Melanocyte of skin (primary cell): ENCODE results near the gene G0S2.

GRCh38 chr1:208219286-208220277 lies 24.6 kb downstream of the PLXNA2 start:
- CAGE, long polyA plus RNA, 2 experiments = no peak in any of the 2 experiments

DNA sequence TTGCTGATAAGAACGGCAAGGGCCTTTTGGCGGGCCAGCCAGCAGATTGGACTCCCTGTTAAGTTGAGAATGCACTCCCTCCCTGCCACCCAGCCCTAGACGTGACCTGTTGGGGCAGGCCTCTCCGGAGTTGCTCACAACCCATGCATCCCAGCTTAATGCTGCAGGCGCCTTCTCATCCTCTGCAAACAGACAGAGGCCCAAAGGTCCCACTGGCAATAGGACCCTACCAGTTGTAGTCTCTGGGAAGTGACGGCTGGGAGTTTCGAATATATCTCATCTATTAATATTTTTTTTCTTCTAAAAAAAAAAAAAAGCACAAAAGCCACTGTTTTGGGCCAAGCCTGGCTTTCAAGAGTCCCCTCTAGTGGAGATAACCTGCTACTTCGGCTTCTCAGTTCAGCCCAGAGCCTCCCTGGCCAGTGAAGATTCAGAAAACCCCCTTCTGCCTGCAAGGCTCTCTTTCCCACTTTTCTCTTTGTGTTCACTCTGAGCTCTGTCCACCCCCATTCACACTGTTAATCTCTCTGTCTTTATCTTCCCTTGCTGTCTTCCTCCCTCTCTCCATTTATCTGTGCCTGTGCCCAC lies 5.2 kb downstream of the PLXNA2 start:
- CAGE, long polyA plus RNA, 2 experiments = no peak in any of the 2 experiments

DNA sequence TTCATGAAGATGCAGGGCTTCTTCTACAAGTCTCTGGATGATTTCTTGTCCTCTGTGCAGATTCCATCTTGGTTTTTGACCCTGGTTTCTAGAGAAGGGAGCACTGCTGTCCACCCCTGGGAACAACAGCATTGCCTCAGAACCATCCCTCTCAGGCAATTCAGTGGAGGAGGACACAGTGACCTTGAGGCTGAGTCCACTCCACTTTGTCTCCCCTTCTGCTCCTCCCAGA lies 11.7 kb upstream of the PLXNA2 start:
- CAGE, long polyA plus RNA, 2 experiments = no peak in any of the 2 experiments

- CAGE, long polyA plus RNA, 2 experiments = no peak in any of the 2 experiments
Observed at GRCh38 chr1:208476322-208476797, 232.2 kb upstream of the PLXNA2 start.

DNA sequence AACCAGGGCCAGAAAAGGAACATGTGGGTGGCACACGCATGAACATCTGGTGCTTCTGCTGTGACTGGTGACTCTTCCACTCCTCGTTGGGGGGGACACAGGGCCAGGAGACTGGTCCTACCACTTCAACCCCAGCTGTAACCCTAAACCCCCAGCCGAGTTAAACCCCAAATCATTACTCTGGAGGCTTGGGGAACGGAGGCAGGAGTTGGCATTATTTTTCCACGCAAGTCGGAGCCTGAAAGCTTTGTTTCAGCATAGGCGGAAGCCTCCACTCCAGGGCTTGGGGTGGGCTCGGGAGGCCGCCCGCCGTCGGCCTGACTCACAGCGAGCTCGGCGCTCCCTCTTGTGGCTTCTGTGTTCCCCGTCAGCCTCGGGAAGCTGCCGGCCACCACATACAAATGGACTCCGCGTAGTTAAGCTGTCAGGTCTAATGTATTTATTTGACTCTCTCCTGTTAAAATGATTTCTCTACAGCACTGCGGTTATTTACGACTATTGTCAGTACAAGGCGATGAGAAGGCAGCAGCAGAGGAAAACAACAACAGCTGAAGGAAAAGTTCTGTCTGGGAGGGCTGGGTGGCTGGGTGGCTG lies 375.9 kb upstream of the CAMK1G start:
- CAGE, long polyA plus RNA, 2 experiments = no peak in any of the 2 experiments

GRCh38 chr1:209369207-209369644 lies 214.3 kb upstream of the CAMK1G start:
- CAGE, long polyA plus RNA, 2 experiments = no peak in any of the 2 experiments

- CAGE, long polyA plus RNA, 2 experiments = no peak in any of the 2 experiments
Observed at GRCh38 chr1:209614809-209615606, 31.5 kb downstream of the CAMK1G start.

GRCh38 chr1:209623363-209623852 lies 28.8 kb downstream of the LAMB3 start:
- CAGE, long polyA plus RNA, 2 experiments = no peak in any of the 2 experiments

DNA sequence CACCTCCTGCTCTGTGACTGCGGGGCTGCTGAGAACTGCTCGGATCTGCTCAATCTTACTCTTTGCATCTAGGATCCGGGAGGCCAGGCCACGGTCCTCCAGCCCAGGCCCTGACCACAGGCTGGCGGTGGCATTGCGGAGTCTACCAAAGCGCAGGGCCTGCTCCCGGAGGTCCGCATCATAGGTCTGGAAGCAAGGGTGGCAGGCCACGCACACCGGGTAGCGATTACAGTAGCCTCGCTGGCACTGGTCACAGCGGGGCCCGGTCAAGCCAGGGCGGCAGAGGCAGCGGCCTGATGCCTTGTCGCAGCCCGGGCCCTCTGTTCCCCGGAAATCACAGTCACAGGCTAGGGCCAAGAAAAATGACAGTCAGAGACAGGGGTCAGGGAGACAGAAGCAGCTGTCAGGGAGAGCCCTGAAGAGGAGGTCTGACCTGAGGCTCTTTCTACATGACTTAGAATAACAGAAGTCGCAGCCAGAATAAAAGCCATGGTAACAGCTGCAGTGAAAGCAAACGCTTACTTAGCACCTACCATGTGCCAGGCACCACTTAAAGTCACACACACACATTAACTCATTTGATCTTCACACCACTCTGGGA lies 26.4 kb downstream of the LAMB3 start:
- CAGE, long polyA plus RNA, 2 experiments = no peak in any of the 2 experiments

GRCh38 chr1:209652774-209653323 lies 624 bp upstream of the LAMB3 start:
- CAGE, long polyA plus RNA, 2 experiments = no peak in any of the 2 experiments

GRCh38 chr1:209674898-209675962 lies at the start of gene G0S2:
Gene G0S2 (plus strand): TSS chr1:209675412.
- CAGE, long polyA plus RNA, 2 experiments = no peak in any of the 2 experiments

DNA sequence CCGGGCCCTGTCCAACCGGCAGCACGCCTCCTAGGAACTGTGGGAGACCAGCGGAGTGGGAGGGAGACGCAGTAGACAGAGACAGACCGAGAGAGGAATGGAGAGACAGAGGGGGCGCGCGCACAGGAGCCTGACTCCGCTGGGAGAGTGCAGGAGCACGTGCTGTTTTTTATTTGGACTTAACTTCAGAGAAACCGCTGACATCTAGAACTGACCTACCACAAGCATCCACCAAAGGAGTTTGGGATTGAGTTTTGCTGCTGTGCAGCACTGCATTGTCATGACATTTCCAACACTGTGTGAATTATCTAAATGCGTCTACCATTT lies 714 bp downstream of the G0S2 start:
- CAGE, long polyA plus RNA, 2 experiments = no peak in any of the 2 experiments

DNA sequence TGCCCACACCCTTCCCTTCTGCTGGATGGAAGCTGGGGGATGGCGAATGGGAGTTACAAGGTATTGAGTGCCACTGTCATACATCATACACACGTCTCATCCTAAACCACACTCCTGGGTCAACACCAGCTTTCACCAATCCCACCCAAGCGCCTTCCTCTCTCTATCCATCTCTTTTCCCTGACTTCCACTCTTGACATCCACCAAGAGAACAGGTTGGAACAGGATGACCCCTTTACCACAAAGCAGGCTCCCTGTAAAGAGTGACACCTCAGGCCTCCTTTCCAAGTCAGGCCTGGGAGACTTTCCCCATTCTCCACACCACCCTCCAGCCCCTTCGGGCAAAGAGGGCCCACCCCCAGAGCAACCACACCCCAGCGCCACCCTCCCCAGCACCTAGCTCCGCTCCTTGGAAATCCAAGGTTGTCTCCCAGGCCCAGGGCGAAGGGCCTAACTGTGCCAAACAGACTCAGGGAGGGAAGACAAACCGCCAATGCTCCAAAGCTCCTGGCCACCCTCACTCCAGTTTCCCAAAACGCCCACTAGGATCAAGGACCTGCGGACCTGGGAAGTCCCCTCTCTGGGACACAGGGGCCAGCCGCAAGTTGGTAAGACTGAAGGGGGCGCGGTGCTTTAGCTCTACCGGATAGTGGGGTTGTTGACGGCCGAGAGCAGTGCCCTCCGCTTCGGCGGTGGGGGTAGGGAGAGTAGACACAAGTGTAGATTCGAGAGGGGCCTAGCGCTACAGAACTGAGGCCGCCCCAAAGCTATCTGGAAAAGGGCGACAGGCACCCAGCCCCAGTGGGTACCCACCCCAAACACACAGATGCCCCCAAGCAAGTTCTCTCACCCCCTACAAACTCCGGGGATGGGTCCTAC lies 694 bp downstream of the IRF6 start:
- CAGE, long polyA plus RNA, 2 experiments = no peak in any of the 2 experiments

GRCh38 chr1:209838501-209838854 lies 10.7 kb downstream of the UTP25 start:
- CAGE, long polyA plus RNA, 2 experiments = no peak in any of the 2 experiments

DNA sequence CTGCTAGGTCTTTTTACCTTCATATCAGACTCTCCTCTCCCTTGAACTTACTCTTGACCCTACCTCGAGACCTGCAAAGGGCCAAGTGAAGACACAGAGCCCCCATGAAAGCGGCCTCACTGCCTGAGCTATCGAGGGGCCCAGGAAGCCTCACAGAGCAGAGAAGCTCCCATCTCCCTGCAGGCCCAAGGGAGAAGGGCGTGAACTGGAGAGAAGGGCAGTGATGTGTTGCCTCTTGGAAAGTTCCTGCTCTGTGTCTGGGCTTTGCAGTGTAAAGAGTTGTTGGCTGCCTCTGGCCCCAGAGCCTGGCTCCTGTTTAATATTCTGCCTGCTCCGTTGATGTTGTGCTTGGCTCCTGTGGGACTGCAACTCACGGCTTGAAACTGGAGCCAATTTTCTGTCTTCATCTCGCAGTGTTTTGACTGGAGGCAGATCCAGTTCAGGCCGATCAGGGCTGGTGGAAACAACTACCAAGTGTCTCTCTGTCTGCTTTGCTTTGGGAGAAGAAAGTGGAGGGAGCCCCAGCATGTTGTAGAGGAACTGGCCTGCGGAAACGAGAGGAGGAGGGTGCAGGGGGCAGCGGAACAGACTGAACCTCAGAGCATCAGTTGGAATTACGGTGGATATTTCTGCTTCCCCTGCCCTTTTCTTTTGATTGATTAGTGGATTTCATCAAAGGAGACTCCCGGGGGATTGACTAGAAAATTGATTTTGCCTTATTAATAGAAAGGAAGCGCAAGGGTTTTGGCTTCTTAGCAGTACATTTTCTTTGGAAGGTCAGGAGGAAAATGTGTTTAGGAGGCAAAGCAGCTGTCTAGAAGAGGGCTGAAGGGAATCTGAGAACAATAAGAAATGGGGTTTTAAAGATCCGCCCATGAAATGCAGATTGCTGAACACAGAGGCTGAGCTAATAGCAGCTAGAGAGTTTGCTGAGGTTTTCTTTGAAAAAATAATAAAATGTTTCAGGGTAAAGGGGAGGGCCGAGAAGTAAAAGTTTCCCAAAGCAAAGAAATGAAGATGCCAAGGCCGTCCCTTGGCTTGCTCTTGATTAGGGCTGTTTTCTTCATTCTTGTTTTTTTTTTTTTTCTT lies 4.6 kb downstream of the SERTAD4 start:
- CAGE, long polyA plus RNA, 2 experiments = no peak in any of the 2 experiments

DNA sequence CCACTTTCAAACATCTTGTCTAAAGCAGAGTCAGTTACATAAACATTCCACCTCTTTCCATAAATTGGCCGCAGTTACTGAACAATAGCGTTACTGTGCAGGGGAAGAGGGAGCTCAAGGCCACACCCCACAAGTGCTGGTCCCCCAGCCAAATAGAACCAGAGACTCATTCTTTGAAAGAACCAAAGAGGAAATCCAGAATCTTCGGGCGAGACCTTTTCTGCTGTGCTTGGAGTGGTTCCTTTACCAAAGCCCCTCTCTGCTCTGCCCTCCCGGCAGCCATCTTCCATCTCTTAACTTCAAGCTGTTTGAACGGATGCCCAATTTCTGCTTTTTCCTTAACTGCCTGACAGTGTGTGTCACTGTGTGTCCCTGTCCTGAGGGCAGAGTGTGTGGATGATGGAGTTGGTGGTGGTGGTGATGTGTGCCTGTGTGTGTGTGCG lies 30.1 kb downstream of the SERTAD4 start:
- CAGE, long polyA plus RNA, 2 experiments = no peak in any of the 2 experiments

GRCh38 chr1:210385183-210385780 lies 56.6 kb downstream of the HHAT start:
- CAGE, long polyA plus RNA, 2 experiments = no peak in any of the 2 experiments

GRCh38 chr1:210408479-210408841 lies 79.8 kb downstream of the HHAT start:
- CAGE, long polyA plus RNA, 2 experiments = no peak in any of the 2 experiments

- CAGE, long polyA plus RNA, 2 experiments = no peak in any of the 2 experiments
Observed at GRCh38 chr1:210438908-210439970, 110.5 kb downstream of the HHAT start.

GRCh38 chr1:211256978-211257758 lies 2.0 kb upstream of the RCOR3 start:
- CAGE, long polyA plus RNA, 2 experiments = no peak in any of the 2 experiments